Neural progenitor cell (in vitro differentiated cells): ENCODE measurements around a stretch of chr16.

- RAMPAGE, long total RNA = no peak
Observed at GRCh38 chr16:14292051-14292299, 220.9 kb downstream of the MRTFB start.

DNA sequence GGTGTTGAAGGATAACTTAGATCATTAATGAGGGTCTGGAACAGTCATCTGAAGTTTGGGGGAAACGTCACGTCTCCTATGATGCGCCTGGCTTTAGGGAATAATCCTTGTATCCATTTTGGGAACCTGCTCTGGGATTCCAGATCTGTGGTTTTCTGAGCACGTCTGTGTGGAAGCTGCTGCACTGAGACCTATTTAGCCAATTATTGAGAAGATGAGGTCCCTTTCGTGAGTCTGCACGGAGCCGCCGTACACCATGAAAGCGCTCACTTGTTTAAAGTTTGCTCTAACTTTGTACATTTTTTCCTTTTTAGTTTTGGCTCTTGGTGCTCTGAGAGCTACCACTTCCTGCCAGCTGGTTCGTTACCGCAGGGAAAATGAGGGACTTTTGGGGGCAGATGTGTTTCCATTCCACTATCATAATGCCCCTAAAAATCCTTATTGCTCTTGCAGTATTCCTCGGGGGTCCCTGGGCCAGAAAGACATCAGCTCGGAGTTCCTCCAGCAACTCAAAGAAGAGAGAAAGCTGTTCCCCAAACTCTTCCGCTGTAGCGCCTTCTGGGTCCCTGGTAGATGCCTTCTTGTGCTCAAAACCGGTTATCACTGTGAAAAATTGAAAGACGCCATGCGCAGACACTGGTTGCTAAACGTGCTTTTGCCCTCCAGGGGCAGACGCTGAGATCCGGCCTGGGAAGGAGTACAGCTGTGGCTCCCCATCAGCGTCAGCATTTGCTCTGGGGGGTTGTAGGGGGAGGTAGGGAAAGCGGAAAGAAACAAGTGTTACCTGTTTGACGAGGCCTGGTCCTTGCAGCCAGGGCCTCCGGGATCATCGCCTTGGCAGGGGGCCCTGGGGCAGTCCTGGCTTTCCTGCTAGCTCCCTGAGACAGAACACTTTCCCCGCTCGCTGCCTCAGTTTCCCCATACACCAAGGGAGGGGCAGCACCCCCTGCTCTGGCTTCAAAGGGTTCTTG, 238.1 kb downstream of the MRTFB start:
- RAMPAGE, long total RNA = no peak

GRCh38 chr16:14406092-14406508, 224.0 kb downstream of the PARN start:
- RAMPAGE, long total RNA = no peak

- RAMPAGE, long total RNA = no peak
Observed at GRCh38 chr16:14418676-14419360, 211.2 kb downstream of the PARN start.

DNA sequence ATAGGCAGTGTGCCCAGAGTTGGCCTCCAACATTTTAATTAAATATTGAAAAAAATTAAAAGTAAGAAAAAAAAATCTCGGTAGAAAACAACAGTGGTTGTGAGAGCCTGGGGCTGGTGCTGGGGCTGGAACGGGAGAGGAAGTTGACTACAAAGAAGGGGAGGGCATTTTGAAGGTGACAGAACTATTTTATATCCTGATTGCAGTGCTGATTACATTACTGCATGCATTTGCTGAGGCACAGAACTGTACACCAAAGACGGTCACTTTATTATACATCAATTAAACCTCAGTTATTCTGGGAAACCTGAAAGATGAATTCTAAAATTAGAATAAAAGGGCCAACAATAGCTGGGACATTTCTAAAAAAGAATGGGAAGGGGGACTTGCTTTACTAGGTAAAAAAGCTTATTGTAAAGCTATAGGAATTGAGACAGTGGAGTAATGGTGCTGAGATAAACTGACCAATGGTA, 142.4 kb downstream of the PARN start:
- RAMPAGE, long total RNA = no peak

GRCh38 chr16:14564247-14564729, 65.8 kb downstream of the PARN start:
- RAMPAGE, long total RNA = no peak

DNA sequence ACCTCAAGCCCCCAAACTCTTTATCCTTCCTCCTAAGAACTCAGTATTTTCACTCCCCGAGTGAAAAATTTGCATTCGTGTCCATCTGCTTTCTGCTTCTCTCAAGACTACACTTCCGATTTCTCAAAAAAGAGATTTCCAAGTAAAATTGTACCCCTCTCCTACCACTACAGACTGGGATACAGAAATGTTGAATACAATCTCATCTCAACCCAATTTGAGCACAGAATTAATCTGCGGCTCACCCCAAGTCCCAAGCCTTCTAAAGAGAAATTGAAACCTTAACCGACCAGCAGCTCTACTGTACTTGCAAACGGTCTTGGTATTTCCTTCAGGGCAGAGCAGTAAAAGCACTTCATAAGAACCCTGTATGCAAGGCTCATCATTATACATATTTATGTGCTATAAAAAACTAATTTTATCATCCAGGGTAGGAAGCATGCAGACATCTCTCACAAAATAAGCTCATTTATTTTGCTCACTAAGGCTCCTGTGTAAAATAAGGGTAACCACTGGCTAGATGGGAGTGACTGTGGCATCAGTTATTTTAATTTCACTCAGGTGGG, 65.2 kb downstream of the PARN start:
- RAMPAGE, long total RNA = no peak

- RAMPAGE, long total RNA = no peak
Observed at GRCh38 chr16:14988023-14988813, 13.4 kb downstream of the PDXDC1 start.

DNA sequence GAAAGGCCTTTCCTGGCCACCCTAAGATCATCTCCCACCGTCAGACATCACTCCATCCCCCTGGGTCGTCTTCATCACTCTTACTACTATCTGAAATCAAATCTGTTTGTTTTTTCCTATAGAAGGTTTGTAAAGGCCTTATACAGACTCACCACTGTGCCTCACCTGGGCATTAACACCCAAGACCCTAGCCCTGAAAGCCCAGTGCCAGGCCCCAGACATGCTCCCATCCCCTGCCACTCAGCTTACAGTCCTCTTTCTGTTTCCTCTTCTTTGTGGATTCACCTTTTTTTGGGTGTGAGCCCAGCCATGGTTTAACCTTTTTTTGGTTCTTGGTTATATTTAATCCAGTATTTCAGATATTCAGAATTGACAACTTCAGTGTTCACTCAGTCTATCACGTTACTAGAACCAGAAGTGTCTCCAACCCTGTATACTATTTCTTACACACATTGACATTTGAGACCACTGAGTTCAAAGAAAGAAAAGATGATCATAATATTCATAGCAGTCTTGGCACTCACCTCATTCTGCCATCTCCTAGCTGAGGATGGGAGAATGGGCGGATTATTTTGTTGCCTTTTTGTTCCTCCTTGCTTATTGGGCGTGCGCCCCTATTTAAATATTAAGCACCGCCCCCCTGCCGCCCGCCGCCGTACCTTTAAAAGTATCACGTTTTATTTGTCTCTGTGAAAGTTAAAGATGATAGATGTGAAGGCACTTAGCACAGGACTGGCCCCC, 30.9 kb downstream of the NTAN1 start:
- RAMPAGE, long total RNA = no peak

GRCh38 chr16:15031503-15032043, 24.3 kb downstream of the NTAN1 start:
- RAMPAGE, long total RNA = no peak

DNA sequence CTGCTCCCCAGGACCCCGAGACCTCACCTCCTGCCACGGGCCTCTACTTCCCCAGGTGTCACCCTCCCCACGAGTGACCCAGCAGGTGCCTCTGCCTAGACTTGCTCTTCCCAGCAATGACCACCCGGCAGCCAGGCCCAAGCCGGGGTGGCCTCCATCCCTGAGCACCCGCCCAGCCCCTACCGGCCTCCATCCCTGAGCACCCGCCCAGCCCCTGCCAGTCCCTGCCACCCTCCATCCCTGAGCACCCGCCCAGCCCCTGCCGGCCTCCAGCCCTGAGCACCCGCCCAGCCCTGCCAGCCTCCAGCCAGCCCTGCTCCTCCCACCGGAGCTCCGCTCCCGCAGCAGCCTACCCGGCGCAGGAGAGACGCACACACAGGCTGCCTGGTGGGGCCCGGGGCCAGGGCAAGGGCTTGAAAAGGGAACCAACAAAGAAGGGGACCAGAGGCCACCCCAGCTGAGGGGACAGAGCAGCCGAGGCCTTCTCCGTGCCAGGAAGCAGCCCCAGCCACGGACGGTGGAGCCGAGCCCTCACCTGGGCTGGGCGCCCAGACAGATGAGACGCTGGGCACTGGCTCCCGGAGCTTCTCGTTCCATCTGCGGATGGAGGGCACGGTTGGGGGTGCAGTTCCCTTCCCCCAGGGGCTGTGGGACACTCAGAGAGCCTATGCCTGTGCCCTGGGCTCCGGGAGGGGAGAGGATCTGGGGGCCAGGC, 47.0 kb upstream of the RRN3 start:
- RAMPAGE, long total RNA = no peak

GRCh38 chr16:15398641-15399346, 3.2 kb downstream of the MPV17L start:
- RAMPAGE, long total RNA = no peak

- RAMPAGE, long total RNA = no peak
Observed at GRCh38 chr16:15521228-15522297, 87.2 kb downstream of the BMERB1 start.

- RAMPAGE, long total RNA = no peak
Observed at GRCh38 chr16:15522985-15523522, 88.7 kb downstream of the BMERB1 start.

GRCh38 chr16:15563601-15564236, 79.2 kb downstream of the MARF1 start:
- RAMPAGE, long total RNA = no peak

- RAMPAGE, long total RNA = no peak
Observed at GRCh38 chr16:15577614-15578071, 65.3 kb downstream of the MARF1 start.

DNA sequence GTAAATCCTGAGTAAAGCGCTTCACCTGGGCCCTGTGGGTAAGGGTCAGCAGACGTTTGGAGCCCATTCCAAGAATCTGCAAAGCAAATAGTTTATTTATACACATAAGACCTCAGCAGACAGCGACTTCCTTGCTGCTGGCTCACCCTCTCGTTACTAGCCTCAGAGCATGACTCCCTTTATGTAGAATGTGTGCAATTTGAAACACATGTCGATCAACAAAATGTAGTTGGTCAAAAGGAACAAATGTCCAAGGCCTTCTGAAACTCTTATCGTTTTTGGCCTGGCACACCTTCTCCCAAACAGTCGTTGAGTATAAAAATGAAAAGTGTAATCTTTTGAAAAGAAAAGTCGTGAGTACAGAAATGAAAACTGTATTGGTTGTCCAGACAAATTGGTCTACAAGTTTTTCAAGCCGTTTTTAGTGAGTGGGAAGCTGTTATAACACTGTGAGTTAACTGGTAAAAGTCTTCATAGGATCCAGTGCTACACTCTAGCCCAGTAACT, 31.2 kb downstream of the MARF1 start:
- RAMPAGE, long total RNA = no peak

- RAMPAGE, long total RNA = no peak
Observed at GRCh38 chr16:15621600-15621984, 21.4 kb downstream of the MARF1 start.

DNA sequence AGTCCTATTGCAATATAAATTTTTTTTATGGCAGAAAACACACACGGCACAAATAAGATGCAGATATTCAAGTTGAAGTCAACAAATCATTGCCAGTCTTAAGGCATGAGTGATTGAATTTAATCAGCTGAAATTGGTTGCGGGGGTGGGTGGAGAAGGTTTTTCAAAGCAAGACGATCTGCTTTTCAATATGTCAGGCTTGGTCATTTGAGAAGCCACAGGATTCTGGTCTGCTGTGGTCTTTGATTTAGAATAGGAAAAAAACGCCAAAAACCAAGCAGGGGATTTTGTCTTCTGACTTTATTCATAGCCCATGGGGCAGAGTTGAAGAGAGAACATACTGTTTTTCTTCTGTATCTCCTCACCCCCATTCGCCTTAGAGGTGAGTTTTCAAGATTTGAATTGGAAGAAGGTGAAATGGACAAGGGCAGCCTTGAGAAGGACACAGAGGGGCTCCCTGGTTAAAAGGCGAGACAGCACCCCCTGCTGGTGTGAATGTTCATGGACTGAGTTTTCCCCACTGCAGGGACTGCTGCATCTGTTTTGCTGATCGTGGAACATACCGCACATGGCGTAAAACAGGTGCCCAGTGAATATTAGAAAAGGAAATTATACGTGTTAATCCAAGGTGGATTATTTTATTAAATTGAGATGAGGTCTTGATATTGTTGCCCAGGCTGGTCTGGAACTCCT, 54.3 kb downstream of the NDE1 start:
- RAMPAGE, long total RNA = no peak

GRCh38 chr16:15736794-15737315, 86.8 kb downstream of the NDE1 start:
- RAMPAGE, long total RNA = no peak